Placental epithelial cell (primary cell): ENCODE measurements around a stretch of chr16.

DNA sequence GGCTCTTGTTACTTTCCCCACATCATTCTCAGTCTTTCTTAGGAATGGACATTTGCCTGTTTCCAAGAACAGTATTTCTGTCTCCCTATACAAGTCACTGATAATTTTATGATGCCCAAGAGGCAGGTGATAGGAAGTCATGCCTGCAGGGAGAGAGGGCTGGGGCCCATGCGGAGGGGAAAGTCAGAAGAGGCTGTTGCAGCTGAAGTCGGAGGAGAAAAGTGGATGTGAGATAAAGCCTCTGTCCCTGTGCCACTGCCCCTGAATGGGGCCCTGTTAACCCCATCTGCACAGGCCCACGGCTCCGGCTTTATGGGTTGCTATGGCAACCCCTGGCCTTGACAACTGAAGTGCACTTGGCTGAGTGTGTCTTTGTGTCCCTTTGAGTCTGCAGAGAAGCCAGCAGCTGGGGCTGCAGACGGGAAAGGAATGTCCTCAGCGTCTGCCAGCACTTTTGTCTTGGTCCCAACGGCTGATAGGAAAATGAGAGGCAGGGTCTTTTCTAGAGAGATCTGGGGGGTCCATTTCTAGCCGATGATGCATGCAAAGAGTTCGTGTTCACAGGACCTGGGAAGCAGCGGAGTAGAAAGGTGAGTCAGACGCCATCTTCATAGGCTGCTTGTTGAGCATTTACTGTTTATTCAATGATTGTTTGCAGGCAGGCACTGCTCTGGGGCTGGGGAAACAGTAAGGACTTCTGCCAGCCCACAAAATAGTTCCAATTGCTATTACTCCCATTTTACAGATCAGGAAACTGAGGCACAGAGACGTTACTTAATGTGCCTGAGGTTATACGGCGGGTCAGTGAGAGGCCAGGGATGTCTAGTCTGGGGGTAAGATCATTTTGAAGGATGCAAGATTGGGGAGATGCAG, 46.2 kb downstream of the ABAT start:
- CAGE, long polyA plus RNA: no peak

GRCh38 chr16:8730267-8731074, 56.1 kb downstream of the ABAT start:
- CAGE, long polyA plus RNA: no peak

GRCh38 chr16:8781745-8782422, 15.6 kb downstream of the TMEM186 start:
- CAGE, long polyA plus RNA: no peak

DNA sequence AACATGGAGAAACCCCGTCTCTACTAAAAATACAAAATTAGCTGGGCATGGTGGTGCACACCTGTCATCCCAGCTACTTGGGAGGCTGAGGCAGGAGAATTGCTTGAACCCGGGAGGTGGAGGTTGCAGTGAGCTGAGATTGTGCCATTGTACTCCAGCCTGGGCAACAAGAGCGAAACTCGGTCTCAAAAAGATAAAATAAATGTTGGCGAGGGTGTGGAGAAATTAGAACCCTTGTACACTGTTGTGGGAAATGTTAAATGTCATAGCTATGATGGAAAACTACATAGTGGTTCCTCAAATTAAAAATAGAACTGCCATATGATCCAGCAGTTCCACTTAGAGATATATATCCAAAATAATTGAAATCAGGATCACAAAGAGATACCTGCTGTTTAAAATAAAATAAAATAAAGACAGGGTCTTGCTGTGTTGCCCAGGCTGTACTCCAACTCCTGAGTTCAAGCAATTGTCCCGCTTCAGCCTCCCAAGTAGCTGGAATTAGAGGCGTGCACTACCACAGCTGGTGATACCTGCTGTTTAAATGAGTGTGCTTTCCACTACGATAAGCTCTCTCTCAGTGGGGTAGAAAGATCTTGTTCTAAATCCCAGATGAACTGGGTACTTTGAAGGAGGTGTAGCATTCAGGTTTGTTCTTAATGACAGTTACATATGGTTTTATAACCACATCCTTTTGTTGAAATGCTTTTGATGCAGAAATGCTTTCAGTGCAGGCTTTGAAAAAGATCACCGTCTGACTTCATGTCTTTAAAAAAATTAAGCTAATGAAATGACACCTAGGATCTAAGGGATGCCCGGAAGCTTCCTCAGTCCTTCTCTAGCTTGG, 19.1 kb downstream of the PMM2 start:
- CAGE, long polyA plus RNA: no peak

DNA sequence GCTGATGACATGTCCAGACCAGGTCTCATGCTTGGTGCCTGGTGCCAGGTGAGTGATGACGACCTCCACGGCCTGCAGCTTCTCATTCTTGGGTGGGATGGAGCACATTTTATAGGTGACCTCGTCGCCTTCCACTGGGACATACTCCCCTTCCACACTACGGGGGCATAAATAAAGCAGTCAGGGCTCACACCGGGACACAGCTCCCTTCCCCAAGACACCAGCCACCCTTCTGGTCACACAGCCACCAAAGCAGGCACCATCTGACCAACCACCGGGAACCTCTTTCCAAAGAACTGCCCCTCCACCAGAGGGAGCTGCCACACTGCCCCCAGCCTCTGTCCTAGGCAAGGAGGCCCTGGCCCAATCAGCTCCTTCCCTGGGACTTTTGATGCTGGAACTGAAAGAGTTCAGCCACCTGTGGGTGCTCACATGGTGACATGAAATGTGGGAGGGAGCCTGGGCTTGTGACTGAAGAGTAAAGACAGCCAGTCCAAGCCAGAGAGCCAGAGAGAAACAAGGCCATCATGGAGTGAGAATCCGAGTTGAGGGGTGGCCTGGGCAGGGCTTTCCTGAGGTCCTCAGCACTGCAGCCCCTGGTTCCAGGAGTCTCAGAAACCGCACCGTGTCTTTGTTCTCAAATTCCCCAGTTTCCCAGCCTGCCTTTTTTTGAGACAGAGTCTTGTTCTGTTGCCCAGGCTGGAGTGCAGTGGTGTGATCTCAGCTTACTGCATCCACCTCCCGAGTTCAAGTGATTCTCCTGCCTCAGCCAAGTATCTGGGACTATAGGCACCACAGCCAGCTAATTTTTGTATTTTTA, 13.4 kb downstream of the CARHSP1 start:
- CAGE, long polyA plus RNA: no peak

GRCh38 chr16:8885562-8885955, 3.4 kb downstream of the LITAFD start:
- CAGE, long polyA plus RNA: no peak

DNA sequence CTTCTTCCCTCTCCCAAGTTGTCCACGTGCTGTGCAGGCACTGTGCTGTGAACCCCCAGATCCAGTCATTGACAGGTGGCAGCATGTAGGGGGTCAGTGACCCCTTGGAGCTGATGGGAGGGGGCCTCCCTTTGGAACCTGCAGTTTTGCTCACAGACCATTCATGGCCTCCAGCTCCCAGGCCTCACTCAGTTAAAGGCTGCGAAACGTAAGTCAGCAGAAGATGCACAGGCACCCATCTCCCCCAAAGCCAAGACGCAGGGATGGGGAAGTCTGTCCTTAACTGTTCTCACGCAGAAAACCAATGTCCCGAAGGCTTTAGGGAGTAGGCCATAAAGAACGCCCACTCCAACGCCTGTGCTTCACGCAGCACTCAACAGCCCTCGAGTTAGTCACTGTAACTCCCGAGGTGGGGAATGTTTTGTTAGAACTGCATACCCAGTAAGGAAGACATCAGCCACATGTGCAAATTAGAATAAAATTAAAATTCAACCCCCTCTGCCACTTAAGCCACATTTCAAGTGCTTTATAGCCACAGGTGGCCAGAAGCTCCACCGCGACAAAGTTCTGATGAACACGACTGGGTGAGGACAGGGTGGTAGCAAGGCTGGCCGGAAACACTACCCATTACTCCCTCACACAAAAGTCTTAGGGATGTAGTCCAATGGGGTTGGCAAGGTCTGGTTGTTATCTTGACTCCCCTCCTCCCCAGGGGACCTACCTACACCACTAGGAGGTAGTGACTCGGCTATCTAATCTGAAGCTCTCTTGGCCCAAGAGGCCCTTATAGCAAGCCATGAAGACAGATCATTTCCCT, 8.1 kb downstream of the LITAFD start:
- CAGE, long polyA plus RNA: no peak

DNA sequence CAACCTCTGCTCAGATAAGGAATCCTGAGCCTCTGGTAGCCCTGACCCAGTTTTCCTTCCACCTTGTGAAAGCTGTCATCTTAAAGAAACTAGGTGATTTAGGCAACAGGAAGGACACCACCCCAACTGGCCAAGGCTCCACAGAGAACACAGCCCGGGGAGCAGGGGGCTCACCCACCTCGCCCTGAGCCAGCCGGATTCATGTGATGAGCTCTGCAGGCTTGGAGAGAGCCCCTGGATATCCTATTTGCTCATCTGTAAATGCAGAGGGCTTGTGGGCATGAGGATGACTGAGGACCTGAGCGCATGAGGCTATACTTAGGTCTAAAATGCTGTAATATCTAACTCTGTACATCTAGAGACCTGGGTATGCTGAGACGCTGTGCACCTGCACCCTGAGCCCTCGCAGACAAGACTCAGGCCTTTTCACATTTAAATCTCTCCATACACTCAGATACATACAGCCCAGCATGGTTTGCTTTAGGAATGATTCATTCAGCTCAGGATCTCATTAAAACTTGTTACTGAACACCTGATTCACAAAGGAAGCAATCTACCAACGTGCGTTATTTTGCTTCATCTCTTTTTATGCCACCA, 12.3 kb downstream of the USP7 start:
- CAGE, long polyA plus RNA: no peak

DNA sequence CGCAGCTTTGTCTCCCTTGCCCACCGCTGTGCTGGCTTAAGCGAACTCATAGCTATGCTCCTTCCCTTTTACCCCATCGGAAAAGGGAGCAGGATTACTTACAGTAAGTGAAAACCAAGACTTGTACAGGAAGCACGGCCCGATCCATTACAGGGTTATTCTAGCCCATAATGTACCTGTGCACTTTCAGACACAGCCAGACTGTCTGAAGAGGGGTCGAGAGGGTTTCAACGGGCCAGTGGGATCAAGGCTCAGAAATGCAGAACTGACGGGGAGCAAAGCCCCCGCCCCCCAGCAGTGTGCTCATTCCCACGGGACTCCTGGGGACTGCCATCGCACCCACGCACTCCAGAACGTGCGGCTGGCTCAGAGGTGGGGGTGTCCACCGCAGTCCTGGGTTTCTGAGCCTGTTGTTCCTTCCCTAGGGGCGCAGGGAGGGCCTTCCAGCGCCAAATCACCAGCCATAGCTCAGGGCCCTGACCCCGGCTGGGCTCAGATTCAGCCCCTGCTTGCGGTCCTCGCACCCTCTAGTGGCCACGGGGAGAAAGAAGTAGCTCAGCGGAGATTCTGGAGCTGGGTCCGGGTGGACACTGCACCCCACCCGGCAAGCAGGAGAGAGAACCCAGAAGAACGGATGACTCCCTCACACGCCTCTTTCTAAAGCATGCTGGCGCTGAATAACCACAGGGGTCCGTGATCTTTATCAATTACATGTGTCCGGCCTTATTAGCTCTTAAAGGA, 44.9 kb upstream of the USP7 start:
- CAGE, long polyA plus RNA: no peak

GRCh38 chr16:9077233-9077909, 14.1 kb upstream of the HAPSTR1 start:
- CAGE, long polyA plus RNA: no peak

- CAGE, long polyA plus RNA: no peak
These were observed 34.6 kb downstream of the HAPSTR1 start for GRCh38 chr16:9125929-9126538.

- CAGE, long polyA plus RNA: no peak
These were observed 216.8 kb downstream of the HAPSTR1 start for GRCh38 chr16:9308144-9308698.

DNA sequence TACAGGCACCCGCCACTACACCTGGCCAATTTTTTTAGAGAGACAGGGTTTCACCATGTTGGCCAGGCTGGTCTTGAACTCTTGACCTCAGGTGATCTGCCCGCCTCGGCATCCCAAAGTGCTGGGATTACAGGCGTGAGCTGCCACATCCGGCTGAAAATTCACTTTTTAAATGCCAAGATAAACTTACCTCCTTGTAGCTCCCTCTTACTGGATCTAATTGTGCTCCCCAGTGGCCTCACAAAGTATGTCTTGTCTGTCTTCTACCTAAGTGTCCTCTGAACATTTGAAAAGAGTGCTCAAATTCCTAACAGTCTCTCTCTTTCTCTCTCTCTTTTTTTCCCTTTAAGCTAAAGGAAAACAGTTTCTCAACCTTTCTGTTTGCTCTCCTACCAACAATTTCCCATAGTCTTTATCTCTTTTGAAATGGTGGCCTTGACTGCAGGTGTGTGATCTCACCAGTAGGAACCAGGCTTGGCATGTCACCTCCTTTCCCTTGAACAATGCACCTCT, 273.1 kb downstream of the HAPSTR1 start:
- CAGE, long polyA plus RNA: no peak

DNA sequence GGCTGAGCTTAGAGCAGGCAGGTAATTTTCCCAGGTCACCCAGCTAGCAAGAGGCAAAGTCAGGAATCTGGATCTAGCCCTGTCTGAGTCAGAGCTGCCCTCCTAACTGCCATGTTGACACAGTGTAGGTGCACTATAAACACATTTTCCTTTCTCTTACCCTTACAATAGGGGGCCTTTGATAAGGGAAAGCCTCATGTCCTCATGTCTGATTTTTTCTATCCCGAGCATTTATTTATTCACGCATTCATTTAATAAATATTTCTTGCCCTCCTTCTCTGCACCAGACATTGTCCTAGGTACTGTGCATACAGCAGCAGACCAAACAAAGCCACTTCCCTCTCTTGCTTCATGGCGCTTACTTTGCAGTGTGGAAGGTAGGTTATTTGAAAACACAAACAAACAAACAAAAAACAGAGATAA, 454.5 kb downstream of the HAPSTR1 start:
- CAGE, long polyA plus RNA: no peak

DNA sequence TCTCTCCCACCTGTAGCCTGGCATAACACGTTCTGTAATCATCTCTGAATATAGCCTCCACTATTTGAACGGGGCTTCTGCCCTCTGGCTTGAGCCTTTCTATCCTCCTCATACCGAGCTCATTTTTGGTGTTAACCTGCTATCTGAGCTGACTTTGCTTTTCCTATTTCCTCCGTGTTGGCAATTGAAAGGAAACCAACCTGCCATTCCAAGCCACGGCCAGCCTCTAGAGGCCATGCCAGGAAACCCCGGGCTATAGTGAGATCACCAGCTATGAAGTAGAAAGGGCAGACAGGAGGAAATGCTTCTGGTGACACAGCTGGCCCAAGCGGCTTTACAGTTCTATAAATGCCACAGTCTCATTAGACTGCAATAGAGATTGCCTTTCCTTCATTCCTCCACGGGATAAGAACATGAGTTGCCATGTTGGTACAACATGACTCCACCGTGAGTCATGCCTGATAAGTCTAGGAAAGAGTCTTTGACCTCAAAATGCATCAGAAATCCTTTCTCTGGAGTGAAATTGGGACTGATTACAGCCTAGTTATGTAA, 385.0 kb downstream of the GRIN2A start:
- CAGE, long polyA plus RNA: no peak

- CAGE, long polyA plus RNA: no peak
These were observed 72.7 kb upstream of the ATF7IP2 start for GRCh38 chr16:10313030-10313594.

GRCh38 chr16:10616138-10616936, 35.9 kb upstream of the EMP2 start:
- CAGE, long polyA plus RNA: no peak

GRCh38 chr16:10737395-10737927, 6.2 kb upstream of the NUBP1 start:
- CAGE, long polyA plus RNA: no peak

- CAGE, long polyA plus RNA: no peak
These were observed 7.4 kb downstream of the NUBP1 start for GRCh38 chr16:10750981-10751428.

- CAGE, long polyA plus RNA: no peak
These were observed 14.0 kb downstream of the NUBP1 start for GRCh38 chr16:10757538-10758209.